Hematopoietic multipotent progenitor cell (in vitro differentiated cells): ENCODE measurements around a stretch of chr9.

- CAGE, long polyA plus RNA: no peak
Observed at GRCh38 chr9:93527040-93527307, 49.4 kb upstream of the PHF2 start.

- CAGE, long polyA plus RNA: no peak
Observed at GRCh38 chr9:93561001-93561309, 15.4 kb upstream of the PHF2 start.

GRCh38 chr9:93586284-93587421 lies 10.3 kb downstream of the PHF2 start:
- CAGE, long polyA plus RNA: no peak

- CAGE, long polyA plus RNA: no peak
Observed at GRCh38 chr9:93607519-93608105, 31.2 kb downstream of the PHF2 start.

- CAGE, long polyA plus RNA: no peak
Observed at GRCh38 chr9:93661158-93662045, 85.0 kb downstream of the PHF2 start.

- CAGE, long polyA plus RNA: no peak
Observed at GRCh38 chr9:94119330-94119696, 35.0 kb downstream of the PTPDC1 start.

DNA sequence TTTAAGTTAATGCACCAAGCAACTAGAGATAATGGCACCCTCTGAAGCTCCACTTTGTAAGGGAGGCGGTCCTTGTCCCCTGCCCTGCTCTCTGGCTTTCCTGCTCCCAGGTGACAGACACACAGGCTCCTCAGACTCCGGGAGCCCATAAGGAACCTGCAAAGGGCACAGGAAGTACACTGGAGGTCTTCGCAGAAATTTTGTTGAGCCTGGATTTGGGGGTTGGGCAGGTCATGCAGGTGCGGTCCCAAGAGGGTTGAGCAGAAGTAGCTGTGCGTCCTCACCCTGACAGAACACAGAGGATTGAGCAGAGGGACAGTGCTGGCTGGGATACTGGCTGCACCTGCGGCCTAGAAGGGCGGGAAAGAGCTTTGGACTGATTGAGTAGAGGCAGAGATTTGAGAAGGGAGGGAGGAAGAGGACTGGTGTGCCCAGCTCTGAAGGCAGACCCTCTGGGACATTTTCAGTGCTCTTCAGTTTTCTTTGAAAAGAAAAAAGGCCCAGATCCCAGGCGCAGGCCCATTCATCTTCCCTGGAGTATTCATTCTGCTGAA lies 65.4 kb downstream of the PTPDC1 start:
- CAGE, long polyA plus RNA: no peak

GRCh38 chr9:94156978-94157377 lies 72.7 kb downstream of the PTPDC1 start:
- CAGE, long polyA plus RNA: no peak

- CAGE, long polyA plus RNA: no peak
Observed at GRCh38 chr9:94332718-94333089, 4.3 kb upstream of the NUTM2F start.

DNA sequence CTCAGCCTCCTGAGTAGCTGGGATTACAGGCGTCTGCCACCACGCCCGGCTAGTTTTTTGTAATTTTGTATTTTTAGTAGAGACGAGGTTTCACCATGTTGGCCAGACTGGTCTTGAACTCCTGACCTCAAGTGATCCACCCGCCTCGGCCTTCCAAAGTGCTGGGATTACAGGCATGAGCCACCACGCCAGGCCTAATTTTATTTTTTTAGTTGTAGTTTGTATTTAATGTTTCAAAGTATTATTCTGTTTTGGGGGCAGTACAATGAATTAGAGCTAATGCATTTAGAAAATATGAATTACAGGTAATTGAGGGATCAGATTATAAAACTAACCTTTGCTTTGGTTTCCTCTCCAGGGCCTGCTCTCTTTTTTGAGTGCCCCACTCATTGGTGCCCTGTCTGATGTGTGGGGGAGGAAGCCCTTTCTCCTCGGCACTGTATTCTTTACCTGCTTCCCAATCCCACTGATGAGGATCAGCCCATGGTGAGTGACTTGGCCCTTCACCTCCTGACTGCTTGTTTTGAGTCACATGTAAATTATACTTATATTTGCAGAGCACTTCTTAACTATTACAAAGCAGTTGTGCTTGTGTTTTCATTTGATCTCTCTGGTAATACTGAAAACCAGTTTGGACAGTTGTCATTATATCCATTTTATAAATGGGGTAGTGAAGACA lies 63.8 kb downstream of the MFSD14B start:
- CAGE, long polyA plus RNA: no peak

DNA sequence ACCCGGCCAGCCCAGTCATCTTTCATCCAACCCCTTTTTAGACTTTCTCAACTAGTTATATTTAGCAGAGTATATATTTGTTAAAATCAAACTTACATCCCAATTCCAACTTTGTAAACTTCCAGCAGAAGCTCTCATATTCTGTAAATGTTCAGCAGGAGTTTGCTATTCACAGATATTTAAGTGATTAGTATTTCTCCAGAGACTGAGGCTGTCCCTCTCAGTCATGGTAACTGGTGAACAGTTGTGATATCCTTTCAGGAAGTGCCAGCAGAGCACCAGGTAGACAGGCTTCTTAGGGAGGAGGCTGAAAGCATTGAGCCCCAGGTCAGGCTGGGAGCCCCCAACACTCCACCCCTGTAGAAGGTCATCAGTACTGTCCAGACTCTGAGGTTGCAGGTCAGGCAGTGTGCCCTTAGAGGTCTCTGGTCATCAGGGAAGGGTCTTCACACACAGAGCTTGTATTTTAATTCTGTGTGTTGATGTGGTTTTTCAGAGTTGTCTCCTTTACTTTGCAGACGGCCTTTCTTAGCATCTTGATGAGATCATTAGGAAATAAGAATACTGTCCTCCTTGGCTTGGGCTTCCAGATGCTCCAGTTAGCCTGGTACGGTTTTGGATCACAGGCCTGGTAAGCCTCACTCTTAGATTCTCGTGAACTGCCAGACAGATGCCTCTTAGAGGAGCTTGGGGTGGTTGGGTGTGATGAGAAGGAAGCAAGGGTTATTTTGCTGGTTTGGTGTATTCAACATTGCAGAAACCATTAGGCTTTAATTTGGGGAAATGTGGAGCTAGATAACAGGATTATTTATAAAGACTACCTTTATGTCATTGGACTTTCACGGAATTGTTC lies 79.3 kb downstream of the MFSD14B start:
- CAGE, long polyA plus RNA: no peak

GRCh38 chr9:94639700-94640508 lies 586 bp upstream of the FBP1 start:
- CAGE, long polyA plus RNA: no peak

DNA sequence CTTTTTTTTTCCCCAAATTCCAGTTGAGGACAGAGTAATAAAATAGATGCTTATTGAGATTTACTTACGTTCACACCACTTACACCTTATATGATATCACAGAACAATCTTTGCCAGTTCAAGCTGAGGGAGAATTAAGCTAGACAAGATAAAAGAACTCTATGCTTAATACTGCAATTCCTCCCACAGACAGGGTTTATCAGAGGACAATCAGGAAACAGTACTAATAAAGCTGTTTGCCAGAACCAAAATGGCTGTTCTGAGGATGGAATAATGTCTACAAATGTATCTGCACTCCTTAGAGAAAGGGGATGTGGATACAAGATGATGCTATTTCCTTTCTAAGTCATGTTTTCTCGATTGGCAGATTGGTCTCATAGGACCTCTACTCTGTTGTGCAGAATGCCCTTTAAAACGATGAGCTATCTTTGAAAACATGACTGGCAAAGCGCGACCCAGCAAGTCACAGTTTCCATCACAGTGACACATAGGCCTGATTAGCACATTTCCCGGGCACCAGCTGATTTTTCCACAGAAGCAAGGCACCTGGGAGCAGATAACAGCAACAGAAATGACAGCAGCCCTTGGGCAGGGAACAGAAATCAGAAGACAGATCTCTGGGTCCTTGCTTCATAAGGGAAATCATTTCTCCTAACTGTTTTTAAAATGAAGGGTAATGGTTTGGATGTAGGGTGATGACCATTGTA lies 54.0 kb downstream of the AOPEP start:
- CAGE, long polyA plus RNA: no peak

DNA sequence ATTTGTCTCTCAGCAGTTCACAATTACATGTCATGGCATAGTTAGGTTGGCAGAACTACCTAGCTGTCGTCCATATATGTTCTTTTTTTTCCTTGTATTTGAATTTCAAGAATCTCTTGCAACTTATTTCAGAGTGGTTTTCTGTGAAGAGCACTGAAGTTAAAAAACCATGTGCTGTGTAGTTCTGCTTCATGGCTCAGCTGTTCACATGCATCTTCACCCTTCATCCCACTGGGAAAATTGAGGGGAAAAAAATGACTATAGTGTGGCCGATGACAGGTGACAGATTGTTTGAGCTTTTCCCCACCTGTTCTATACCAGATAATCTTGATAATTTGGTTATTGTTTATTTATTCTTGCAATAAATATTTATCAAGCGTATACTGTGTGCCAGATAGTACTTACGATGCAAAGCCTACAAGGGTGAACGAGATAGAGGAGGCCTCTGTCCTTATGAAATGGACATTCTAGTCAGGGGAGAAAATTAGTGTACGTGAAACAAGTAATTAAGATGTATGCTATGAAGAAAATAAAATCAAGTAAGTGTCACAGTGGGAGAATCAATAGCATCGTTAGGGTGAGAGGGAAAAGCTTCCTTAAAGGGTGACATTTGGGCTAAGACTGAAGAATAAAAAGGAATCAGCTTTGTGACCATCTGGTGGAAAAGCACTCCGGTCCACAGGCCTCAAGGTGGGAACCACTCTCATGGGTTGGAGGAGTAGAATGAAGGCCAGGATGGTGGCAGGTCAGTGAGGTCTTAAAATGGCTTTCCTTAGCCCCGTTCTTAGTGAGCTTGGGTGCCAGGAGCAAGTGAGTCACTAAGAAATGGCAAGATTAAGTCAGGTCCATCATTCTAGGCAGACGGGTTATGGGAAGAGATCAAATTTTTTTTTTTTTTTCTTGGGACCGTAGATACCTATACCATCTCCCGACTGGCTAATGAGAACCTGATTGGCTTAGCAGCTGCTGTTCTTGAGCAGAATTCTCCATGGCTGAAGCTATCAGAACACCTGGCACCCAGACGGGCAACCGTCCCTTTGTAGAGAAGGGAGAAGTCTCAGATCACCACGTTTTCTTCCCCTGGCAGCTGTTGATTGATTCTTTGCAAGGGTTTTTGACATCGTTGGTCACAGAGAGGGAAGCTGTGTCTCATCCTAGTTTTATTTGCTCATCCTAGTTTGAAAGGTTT lies 78.2 kb downstream of the AOPEP start:
- CAGE, long polyA plus RNA: no peak

GRCh38 chr9:94805474-94806061 lies 79.1 kb downstream of the AOPEP start:
- CAGE, long polyA plus RNA: no peak

GRCh38 chr9:94864997-94865530 lies 138.6 kb downstream of the AOPEP start:
- CAGE, long polyA plus RNA: no peak

DNA sequence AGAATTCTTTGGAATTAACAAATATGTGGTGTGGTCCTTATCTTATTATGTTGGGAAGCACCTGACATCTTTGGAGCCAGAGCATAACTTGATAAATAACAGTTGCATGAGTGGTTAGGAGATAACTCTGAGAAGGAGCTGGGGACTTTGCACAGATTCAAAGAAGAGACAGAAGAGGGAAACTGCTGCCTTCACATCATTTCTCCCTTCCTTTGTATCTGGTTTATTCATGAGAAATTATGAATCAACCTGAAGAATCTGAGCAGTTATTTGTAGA lies 146.8 kb downstream of the AOPEP start:
- CAGE, long polyA plus RNA: no peak

GRCh38 chr9:94882789-94883323 lies 156.4 kb downstream of the AOPEP start:
- CAGE, long polyA plus RNA: no peak

DNA sequence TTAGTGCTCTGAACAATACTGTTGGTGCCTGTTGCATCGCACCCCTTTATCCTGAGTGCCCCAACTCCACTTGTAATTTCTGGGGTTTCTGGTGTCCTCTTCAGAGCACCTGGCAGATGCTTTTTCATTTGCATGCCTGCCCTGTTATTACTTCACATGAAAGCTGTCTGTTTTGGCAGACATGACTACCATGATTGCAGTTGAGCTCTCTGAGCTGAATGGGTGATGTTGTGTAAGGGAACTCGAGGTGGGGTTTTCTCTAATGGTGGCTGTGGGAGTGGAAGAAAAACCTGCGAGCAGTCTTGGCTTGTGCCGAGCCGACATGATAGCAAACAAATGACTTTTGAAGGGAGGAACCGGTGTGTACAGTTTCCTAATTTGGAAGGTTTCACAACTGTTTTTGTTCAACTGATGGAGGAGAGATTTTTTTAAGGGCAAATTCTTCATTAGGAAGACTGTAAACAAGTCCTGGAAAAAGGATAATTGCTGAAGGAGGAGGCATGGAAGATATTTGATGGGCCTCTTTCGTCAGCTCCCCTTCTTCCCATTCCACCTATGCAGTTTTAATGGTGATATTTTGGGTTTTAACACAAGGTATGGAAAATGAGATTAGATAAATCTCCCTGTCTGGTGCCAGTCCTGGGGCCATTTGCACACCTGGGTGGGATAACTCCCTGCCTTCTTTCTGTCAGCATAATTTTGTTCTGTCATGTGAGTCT lies 196.3 kb downstream of the AOPEP start:
- CAGE, long polyA plus RNA: no peak

GRCh38 chr9:94987699-94988184 lies 261.2 kb downstream of the AOPEP start:
- CAGE, long polyA plus RNA: no peak